Tongue (tissue), 2 donors: ENCODE measurements around a stretch of chr12.

- RAMPAGE, long total RNA = no peak
These were observed 57.1 kb downstream of the ANAPC7 start for GRCh38 chr12:110346130-110347038.

GRCh38 chr12:110349210-110350199, 54.0 kb downstream of the ANAPC7 start:
- RAMPAGE, long total RNA = no peak

- RAMPAGE, long total RNA = no peak
These were observed 53.0 kb downstream of the ANAPC7 start for GRCh38 chr12:110350200-110351115.

- RAMPAGE, long total RNA = no peak
These were observed 31.8 kb downstream of the RAD9B start for GRCh38 chr12:110533889-110534383.

DNA sequence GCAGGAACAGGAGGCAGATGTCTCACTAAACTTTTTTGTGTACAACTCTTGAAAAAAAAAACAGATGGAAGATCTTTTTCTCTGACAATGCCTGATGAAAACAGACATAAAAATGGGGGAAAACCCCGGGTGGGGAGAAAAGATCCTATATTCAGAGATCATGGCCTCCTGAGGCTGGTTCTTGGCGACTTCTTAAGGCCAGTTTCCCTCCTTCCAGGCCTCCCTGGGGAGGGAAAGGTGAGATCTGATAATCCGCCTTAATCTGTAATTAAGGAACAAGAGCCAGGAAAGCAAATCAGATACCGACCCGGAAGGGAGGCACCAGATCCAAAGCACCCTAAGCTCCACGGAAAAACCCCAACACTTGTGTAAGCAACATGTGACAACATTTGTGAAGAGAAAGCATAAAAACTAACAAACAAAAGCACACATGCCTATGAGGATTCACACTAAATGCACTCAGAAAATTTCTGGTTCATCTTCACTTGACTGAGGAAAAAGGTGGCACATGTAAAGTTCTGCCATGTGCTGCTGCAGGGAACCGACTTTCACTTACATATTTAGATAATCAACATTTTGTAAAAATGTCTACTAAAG, 40.3 kb downstream of the PPTC7 start:
- RAMPAGE, long total RNA = no peak

- RAMPAGE, long total RNA = no peak
These were observed 12.3 kb downstream of the PPTC7 start for GRCh38 chr12:110570899-110571226.

- RAMPAGE, long total RNA = no peak
These were observed 346 bp upstream of the PPTC7 start for GRCh38 chr12:110583563-110583765.

- RAMPAGE, long total RNA = no peak
These were observed 1.1 kb downstream of the HVCN1 start for GRCh38 chr12:110687703-110688292.

DNA sequence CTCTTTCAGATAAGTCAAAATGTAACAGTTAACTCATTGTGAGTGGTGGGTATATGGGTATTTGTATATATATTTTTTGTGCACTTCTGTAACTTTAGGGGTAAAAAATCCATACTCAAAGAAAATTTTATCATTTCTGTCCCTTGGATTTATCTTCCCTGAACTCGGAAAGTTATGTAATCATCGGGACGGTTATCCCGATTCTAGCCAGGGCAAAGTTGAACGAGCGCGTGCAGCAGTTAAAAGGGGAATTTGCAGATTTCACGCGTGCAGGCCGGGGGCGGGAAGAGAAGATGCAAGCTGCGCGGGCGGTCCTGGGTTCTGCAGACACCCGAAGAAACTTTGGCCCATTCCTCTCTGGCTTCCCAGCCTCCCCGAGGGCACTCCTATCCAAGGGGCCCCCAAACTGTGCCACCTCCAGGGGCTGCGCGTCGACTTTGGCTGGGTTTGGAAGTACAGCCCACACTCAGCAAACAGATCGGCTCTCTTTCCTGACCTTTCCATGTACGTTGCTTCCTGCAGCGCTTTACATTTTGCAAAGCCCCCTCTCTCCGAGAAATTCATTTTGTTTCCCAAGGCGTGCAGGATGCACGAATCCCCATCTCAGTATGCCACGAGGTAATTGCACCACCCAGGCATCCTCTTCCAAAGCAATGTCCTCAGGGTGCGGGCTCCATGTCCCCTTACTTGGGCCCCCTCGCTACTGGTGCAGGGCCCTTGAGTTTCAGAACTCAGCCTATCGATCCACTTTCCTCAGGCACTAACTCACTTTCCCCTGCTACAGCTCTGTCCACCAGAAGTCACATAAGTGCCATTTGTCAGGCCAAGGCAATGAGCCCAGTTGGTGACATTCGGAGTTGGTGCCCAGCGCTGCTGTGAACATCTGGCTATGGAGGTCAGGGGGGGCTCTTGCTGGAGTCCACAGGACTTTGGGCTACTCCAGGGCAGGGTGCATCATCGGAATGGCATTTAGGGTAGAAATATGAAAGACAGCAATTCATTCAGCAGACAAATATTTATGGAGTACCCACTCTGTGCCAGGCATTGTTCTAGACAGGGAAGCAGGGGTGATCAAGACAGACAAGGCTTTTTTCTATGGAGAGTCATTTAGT, 1.1 kb upstream of the PPP1CC start:
- RAMPAGE, long total RNA = no peak

GRCh38 chr12:110928690-110928878, 8.2 kb upstream of the MYL2 start:
- RAMPAGE, long total RNA = no peak

DNA sequence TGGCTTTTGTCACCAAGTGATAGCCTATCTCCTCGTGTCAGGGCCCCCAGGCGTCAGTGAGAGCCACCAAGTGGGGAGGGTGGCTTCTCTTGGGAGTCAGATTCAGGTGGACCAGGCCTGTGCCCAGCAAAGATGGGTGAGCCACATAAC, 8.4 kb upstream of the MYL2 start:
- RAMPAGE, long total RNA = no peak

DNA sequence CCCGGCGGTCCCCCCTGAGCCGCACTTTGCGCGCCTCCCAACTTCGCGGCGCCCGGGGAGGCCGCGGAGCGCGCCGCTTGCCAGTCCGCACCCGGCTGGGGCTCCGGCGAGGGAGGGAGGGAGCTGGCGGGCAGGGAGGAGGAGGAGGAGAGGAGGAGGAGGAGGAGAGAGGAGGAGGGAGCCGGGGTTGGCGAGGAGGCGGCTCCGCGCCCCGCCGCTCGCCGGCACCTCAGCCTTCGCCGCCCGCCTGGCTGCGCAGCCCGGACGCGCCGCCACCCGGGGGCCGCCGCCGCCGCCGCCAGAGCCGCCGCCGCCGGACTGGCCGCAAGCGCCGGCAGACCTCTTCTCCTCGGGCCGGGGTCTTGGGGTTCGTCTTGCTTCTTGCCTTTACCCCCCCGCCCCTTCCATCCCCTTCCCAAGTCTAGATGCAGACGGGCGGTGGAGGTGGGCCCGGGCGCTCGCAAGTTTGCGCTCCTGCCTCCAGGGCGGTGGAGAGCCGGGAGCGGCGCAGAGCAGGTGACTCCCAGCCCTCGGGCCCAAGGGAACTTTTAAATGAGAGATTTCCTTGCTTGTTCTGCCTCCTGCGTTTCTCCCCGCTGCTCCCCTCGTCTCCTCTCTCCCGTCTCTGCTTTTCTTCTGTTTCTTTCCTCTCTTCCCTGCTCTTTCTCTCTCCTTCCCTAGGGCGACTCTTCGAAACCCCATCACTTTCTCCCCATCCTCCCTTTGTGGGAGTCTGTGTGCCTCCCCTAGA, 789 bp downstream of the CUX2 start:
- RAMPAGE, long total RNA = no peak

DNA sequence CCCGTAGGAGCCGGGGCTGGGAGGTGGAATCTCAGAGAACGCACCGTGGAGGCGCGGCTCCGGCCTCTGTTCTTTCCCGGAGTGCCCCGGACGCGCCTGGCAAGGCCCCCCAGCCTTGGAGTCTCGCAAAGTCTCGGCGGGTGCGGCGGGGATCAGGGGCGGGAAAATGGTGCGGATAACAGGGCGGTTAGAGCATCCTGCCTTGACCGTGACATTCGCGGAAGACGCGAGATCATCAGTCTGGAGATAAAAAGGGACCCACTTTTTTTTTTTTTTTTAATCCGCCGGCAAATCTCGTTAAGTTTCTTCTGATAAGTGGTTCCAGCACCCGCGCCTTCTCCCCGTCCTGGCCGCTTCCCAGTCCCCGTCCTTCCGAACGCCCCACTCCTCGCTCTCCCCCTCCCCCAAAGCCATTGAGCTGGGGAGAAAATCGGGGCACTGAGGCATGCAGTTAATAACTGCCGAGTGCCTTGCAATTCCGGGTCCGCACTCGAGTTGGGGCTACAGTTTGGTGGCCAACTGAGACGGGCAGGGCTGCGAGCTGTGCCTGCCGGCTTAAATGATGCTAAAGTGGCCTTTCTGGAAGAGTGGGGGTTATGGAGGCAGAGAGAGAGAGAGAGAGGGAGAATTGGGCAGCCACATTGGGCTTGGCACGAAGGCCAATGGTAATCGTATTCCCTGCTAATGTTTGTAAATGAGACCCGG, 1.5 kb downstream of the CUX2 start:
- RAMPAGE, long total RNA = no peak

DNA sequence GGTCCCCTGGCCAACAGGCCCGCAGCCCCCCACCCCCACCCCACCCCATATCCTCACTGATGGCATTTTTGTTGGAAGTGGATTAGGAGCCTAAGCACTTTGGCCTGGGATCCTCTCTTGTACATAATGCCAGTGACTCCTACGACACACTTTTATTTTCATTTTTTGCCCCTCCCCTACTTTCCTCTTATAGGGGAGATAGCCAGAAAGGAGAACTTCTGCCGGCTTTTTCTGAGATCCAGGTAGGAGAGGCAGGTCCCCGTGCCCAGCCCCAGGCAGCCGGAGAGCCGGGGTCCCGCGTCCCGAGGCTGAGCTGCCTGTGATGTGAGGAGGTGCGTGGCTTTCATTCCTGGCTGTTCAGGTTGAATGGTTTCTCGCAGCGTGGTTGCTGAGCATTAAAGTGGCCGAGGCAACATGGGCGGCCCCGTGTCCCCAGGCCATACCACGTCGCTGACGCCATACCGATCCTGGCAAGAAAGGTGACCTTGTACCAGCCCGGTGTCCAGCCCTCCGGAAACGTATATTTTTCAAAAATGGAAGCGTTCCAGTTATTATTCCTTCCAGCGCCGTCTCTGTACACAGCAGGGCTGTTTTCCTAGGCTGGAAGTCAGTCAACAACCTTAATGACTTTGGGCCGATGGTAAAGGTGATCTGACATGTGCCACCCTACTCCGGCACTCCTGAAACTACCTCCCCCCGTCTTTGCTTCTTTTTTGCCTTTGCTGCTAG, 3.1 kb downstream of the CUX2 start:
- RAMPAGE, long total RNA = no peak

DNA sequence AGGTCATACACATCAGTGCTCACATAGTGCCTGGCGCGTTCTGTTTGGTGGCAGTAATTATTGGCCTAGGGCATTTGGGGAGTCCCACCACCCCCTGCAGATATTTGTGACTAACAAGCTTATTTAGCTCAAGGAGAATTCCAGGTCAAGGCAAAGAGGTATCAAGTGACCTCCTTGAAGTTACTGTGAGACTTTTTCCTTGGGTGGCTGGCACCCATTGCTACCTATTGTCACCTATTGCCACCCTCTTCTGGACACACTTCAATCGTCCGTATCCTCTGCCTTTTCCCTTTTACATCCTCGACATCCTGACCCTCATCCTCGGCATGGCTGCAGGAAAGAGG, 149.7 kb downstream of the CUX2 start:
- RAMPAGE, long total RNA = no peak

DNA sequence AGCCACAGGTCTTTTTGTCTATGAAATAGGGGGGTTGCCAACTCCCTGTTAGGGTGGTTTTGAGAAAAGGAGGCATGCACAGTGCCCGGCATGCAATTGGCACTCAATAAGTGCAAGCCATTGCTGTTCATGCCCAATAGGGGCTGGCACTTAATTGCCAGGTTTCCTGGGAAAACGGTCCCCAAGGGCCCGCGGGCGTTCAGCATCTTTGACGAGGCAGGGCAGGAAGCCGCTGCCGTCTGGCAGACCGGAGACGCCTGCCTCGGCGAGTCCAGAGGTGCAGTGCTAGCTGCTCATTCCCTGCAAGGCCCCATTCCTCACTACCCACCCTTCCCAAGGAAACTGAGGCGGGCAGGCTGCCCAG, 3.5 kb downstream of the SH2B3 start:
- RAMPAGE, long total RNA = no peak

DNA sequence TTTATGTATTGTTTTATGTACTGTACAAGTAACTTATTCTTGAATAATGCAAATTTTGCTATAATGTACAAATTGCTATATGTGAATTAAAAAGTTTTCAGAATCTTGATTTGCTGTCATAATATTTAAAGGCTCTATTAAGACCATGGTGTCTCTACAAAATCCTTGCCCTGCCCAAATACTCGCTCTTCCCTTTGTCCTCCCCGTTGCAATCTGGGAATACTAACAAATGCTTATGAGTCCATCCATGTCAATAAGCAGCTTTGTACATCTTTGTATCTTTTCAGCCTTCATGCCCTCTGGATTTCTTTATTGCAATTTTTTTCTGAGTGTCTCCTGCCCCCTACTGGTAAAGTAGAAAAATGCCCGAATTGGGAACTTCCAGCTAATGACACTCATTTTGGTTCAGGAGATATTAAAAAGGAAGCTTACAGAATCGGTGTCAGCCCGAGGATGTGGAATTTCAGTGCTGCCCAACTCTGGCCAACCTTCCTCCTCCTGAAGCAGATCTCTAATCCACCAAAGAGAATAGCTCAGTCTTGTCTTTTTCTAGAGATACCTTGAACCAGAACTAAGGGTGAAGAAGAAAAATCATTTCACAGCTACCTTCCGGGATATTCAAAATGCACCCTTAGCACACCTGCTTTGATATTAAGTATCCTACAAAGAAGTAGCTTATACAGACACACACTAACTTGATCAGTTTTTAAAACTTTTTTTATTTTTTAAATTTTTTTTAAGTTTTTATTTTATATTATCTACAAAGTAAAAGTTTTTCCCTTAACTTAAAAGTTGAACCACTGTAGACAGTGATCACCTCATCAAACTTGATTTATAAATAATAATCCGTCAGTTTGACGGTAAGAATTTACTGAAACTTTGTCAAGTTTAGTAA, 46.0 kb downstream of the SH2B3 start:
- RAMPAGE, long total RNA = no peak

- RAMPAGE, long total RNA = no peak
These were observed 82.6 kb downstream of the SH2B3 start for GRCh38 chr12:111488110-111488909.

GRCh38 chr12:111518013-111518554, 81.0 kb downstream of the ATXN2 start:
- RAMPAGE, long total RNA = no peak

GRCh38 chr12:111597230-111597860, 1.8 kb downstream of the ATXN2 start:
- RAMPAGE, long total RNA = no peak